CMK (cell line): ENCODE measurements around a stretch of chr4.

DNA sequence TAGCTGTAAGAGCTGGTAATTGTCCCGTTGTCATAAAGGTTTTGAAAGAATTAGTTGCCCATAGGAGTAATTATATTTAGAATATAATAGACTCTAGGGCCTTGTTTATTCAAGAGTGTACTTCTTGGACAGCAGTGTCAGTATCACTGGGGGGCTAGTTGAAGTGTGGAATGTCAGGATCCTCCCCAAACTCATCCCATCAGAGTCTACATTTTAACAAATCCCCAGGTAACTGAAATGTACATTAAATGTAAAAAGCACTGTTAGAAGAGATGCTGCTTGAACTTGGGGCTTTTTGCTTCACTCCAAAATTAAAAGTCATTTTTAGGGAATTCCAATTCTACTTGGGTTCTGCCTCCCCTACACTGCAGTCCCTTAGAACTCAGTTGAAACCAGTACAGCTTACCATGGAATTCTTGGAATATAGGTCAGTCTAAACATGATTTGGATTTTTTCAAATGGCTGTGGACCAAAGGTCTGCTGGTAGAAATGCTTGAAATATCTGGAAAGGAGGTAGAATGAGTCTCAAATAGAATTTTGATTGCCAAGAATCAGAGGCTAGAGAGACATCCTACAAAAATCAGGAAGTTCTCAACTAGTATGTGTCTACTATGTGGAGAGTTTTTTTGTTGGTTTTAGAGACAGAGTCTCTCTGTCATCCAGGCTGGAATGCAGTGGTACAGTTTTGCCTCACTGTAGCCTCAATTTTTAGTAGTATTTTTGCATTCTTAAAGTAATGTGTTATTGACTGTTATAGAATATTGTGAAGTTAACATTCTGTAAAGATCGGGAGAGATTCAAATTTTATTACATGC lies 53.8 kb downstream of the PAQR3 start:
- RRBS = no CpG with 5 or more reads among the region's 2 CpGs

DNA sequence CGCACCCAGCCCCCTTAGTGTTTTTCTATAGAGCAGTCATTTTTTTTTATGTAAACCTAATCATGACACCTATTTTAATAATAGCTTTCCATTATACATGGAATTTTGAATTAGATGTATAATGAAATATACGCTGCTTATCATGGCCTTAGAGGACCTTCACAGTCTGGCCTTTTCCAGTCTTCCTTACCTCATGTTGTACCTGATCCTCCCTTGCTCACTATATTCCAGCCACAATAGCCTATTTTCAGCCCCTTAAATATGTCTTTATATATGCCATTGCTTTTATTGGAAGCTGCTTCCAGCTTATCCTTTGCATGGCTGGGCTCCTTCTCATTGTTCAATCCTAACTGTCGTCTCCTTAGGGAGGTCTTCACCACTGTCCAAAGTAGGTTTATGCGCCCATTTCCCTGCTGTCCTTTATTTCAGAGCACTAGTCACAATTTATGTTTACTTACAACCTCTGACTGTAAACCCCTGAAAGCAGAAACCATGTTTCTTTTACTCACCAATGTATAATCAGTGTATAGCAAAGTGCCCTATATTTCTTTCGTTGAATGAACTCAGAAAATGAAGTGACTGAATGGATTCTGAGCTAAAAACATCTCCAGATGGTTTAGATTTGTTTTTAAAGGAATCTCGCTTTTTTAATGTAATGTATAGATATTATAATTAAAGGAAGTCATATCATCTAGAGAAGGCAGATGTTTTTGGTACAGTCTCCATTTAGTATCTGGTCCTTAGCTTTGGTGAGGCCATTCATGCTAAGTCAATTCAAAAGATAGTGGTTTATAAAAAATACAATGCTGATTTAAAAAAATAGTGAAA lies 29.7 kb downstream of the PAQR3 start:
- RRBS = no CpG with 5 or more reads among the region's 6 CpGs

DNA sequence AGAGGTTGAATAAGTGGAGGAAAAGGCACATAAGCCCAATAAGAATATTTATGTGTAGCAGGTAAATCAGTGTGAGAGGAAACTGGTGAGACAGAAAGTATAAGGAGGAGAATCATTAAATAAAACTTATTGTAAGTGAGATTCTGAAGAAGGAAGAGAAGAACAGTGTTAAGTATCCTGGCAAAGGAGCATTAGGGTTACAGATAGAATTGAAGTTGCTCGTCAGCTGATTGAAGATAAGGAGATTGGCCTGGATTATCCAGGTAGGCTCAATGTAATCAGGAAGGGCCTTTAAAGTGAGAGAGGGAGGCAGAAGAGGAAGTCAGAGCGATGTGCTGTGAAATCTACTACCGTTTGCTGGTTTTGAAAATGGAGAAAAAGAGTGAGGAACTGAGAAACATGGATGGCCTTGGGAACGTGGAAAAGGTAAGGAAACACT lies 245.8 kb downstream of the ANTXR2 start:
- RRBS = no CpG with 5 or more reads among the region's 4 CpGs

DNA sequence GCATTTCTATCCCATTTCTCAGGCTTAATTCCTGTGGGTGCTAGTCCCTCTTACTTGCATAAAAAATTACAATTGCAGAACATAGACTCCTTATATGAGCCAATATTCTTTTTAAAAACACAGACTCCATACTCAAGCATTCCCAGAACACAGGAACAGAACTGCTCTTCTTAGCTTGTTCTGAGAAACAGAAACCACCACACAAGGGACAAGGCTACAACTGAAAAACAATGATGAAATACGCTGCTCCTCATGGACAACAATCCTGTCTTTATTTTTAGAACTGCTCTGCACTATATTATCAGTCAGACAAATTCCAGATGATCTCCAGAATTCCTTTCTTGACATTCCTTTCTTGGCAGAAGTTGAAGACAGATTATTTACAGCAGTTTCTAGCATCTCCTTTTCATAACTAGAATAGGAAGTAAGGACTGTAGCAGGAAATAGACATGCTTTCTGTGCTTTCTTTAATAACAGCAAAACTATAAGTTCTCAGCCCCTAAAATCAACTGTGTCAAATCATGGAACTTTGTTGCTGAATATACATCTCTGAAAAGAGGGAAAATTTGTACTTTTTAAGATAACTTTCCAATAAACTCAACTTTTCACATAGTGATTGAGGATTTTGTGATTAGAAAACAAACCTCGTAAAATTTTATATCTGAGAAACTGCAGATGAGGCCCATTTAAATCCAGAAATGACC lies 36.0 kb downstream of the ANTXR2 start:
- RRBS = no CpG with 5 or more reads among the region's 2 CpGs

DNA sequence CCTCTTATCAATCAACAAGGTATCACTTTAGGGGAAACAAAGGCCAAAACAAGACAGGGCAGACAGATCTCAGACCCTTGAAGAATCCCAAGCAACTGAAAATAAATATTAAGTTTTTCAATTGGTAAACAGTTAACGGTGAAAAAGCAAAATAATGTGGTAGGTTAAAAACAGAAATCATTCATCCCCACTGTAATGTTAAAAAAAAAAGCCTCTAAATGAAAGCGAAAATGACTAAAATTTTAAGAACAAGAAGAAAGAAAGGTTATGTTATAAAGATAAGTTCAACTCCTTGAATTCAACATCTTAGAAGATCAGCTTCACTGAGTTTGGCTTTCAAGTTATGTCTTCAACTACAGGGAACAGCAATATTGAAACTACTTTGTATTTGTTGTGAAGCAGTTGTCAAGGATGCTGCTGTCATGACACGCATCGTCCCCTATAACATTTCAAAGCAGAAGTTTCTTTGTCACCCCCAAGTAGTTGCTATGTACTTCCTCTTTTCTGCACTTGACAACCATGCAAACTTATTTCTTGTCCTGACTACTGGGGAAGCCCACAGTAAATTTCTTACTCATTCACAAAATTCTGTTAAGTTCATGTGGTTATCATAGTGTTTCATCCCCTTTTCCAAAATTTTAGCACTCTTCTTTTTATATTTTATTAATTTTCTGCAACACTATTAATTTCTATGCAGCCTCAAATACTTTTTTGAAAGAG lies 14.4 kb downstream of the ANTXR2 start:
- RRBS = no CpG with 5 or more reads among the region's 4 CpGs

DNA sequence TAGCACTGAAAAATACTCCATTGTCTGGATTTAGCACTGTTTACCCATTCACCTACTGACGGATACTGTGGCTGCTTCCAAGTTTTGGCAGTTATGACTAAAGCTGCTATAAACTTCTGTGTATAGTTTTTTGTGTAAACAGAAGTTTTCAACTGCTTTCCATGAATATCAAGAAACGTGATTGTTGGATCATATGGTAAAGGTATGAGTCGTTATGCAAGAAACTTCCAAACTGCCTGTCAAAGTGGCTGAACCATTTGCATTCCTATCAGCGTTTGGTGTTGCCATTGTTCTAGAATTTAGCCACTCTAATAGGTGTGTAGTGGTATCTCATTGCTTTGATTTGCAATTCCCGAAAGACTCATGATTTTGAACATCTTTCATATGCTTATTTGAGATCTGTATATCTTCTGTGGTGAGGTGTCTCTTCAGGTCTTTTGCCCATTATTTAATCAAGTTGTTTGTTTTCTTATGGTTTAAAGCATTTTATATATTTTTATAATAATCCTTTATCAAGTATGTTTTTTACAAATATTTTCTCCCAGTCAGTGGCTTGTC lies 87.8 kb downstream of the BMP3 start:
- RRBS = no CpG with 5 or more reads among the region's 5 CpGs

- RRBS = 100% methylated on average over 4 of the region's 37 CpGs
Measured at GRCh38 chr4:81214166-81214901, 688 bp downstream of the PRKG2 start.

DNA sequence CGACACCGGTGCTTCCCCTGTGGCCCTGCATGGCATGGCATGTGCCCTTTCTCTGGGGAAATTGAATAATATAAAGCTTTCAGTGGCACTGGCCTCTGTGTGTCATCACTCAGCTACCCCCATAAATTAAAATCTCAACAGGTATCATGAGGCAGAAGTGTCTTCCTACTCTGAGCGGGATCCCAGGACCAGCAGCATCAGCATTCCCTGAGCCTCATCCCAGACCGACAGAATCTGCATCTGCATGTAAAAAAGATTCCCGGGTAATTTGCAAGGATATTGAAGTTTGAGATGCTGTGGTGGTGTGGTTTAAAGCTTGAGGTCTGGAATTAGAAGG lies 46.0 kb downstream of the RASGEF1B start:
- RRBS = no CpG with 5 or more reads among the region's 5 CpGs

GRCh38 chr4:81427407-81427915 lies 44.2 kb downstream of the RASGEF1B start:
- RRBS = no CpG with 5 or more reads among the region's 5 CpGs

DNA sequence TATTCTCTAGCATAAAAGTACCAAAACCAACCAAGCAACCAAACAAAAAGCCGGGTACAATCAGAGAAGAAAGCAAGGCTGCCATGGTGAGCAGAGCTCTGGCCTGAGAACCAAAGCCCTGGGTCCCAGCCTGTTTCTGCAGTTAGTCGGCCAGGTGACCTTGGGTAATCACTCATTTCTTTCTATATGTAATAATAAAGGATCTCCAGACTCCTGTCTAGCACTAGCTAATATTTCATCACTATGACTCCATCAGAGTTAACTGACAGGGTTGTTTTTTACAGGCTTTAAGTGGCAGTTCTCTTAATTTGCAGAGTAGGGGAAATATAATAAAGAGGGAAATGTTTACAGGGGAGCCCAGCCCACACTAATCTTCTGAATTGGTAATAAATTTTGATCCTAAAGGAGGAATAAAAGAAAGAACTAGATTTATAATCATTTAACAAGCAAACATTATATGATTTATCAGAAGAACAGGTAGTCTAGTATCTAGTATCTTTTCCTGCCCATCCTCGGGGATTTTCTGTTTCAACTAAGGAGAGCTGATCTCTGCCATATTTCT lies 34.1 kb upstream of the RASGEF1B start:
- RRBS = no CpG with 5 or more reads among the region's 3 CpGs

- RRBS = no CpG with 5 or more reads among the region's 5 CpGs
Measured at GRCh38 chr4:81550517-81550888, 78.8 kb upstream of the RASGEF1B start.

DNA sequence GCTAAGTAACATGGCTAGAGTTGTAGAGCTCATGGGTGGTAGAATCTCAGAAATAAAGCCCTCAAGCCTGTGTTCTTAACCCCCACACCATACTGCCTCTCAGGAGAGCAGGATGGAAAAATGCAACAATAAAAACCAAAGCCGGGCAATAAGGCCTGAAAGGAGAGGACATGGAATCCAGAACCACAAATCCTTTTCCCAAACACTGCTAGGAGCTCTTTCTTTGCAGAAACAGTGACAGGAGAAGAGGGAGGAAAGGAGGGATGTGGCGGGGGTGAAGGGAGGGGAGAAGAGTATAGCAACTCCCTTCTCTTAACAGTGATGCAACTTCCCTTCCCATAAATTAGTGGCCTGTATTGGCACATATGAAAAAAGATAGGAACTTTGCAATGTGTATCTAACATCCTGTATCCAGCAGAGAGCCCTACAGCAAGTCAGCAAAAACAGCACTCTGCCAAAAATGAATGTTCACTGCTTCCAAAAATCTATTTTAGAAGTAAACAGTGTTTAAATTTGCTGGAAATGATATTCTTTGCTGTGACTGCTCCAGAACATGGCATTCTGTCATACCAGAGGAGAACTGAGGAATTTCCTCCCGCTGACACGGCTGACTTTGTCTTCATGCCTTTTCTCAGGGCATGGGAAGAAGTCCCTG lies 343.2 kb upstream of the RASGEF1B start:
- RRBS = no CpG with 5 or more reads among the region's 4 CpGs

GRCh38 chr4:82223668-82224232 lies 150.0 kb downstream of the HNRNPD start:
- RRBS = no CpG with 5 or more reads among the region's 6 CpGs

DNA sequence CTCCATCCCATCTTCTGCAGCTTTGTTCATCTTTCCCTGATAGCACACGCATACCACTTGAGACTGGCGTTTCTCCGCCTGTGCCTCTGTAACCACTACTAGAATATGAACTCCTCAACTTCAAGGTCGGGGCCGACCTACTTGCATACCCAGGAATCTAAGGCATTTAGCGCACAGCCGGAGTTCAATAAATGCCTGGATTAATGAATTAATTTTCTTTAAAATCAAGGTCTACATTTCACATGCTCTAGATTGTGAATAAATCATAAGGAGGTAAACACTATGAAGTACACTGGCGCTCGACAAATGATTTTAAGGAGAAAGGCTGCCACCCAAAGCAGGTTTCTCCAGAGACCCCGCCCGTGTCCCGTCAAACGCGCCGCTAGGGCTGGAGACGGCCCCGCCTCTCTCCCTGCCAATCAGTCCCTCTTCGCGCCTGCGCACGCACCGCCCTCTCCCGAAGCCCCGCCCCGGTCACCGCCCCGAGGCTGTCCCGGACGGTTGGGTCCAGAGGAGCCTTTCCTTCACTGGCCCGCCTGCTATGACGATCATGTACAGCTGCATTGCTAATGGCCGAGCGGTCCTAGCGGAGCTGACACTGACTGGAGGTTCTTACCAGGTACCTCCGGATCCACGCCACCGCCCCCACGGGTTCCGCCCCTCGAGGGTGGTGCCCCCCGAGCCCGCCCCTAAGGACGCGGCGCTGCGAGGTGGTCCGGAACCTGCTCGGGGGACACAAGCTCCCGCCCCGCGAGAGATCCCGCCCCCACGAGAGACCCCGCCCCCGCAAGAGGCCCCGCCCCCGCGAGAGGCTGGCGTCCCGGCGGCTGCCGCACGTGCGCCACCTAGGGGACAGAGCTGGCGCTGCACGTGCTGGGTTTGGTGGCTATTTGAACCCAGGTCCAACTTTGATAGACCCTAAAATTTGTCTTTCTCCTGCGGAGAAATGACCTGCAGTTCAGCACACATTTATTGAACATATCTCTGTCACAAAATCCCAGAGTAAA lies 89.0 kb downstream of the HNRNPD start:
- RRBS = under 1% methylated on average over 14 of the region's 67 CpGs

- RRBS = no CpG with 5 or more reads among the region's 15 CpGs
Measured at GRCh38 chr4:82415937-82416511, 14.2 kb downstream of the HNRNPDL start.

GRCh38 chr4:82421849-82422183 lies 8.4 kb downstream of the HNRNPDL start:
- RRBS = no CpG with 5 or more reads among the region's 7 CpGs

DNA sequence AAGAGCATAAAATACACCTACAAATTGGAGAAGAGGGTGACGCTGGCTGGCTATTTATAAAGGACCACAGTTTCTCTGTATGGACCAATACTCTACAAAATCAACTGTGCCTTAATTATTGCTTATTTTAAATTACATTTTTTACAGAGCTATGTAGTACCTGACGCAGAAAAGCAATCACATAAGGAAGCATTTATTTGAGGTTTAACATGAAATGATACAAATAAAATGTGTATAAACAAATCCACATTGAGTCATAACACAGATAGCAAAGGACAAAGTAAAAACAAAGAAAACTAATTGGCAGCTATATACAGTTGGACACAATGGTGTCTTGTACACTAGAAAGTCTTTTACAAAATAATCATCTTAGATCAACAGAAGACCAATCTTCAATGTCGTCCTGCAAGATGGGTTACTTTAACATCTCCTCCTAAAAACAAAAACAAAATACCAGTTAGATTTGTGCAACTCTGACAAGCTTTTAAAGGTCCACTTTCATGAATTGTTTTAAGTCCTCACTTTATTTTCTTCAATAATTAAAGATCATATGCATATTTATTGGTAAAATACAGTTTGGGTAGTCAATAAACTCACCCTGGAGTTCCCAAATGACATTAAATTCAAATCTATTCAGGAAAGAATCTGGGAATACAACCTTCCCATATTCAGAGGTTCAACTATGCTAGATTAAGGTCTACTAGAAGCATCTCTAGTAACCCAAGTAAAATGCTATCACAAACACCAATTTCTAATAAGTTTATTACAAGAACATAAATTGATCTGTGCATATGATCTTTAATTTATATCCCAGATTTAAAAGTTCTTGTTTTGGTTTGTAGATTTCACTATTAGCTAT lies 5.6 kb downstream of the HNRNPDL start:
- RRBS = no CpG with 5 or more reads among the region's 3 CpGs

- RRBS = 1% methylated on average over 3 of the region's 24 CpGs
Measured at GRCh38 chr4:82429508-82429697, 859 bp downstream of the HNRNPDL start.

- RRBS = no CpG with 5 or more reads among the region's 6 CpGs
Measured at GRCh38 chr4:82688203-82688600, 110.4 kb downstream of the SCD5 start.

- RRBS = no CpG with 5 or more reads among the region's 4 CpGs
Measured at GRCh38 chr4:82823251-82824102, 24.9 kb upstream of the SCD5 start.